NCI-H460 (cell line): ENCODE data around the gene BOD1L2.

RAMPAGE:
- cytosol, long total RNA: no peak
- long total RNA: no peak
- nucleus, long total RNA: no peak
Observed at GRCh38 chr18:55320497-55321540, 267.2 kb downstream of the TCF4 start.

DNA sequence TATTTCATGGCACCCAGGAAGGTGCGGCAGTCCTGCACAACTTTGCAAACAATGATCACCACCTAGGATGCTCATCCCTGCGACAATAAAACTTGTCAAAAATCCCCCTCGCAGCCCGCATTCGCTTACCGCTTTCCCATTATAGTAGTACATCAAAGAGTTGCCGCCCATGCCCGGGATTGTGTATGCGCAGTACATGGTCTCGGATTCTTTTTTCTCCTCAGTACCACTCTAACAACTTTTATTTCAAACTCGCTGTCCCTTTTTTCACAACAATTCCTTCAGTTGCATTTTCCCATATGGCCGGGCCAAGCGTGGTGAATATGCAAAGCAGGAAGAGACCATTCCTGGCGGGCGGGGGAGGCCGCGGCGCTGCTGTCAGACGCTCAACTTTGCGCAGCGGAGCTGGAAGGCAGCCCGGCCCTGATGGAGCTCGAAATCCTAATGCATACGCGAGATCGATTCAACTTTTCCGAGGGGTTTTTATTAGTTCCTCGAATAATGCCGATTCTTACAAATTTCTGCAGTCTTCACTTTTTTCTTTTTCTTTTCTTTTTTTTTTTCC, 266.4 kb downstream of the TCF4 start:
RAMPAGE:
- cytosol, long total RNA: no peak
- long total RNA: no peak
- nucleus, long total RNA: no peak

RAMPAGE:
- cytosol, long total RNA: no peak
- long total RNA: no peak
- nucleus, long total RNA: no peak
Observed at GRCh38 chr18:55323096-55323694, 264.8 kb downstream of the TCF4 start.

DNA sequence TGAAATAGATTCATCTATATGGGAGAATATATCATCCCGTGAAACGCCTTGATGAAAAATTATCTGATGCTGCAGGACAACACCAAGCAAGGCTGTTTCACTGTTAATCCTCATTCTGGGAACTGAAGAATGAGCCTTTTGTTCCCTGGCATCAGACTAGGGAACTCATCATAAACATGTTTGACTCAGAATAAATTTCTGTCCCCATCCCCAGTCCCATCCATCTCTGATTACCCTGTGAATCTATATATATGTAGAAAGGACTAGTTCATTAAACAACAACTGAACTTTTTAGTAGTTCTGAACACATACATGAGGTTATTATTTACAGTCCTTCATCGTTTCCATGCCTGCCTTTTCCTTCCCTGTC, 179.8 kb downstream of the TCF4 start:
RAMPAGE:
- cytosol, long total RNA: no peak
- long total RNA: no peak
- nucleus, long total RNA: no peak

GRCh38 chr18:55420875-55421187, 167.2 kb downstream of the TCF4 start:
RAMPAGE:
- cytosol, long total RNA: no peak
- long total RNA: no peak
- nucleus, long total RNA: no peak

DNA sequence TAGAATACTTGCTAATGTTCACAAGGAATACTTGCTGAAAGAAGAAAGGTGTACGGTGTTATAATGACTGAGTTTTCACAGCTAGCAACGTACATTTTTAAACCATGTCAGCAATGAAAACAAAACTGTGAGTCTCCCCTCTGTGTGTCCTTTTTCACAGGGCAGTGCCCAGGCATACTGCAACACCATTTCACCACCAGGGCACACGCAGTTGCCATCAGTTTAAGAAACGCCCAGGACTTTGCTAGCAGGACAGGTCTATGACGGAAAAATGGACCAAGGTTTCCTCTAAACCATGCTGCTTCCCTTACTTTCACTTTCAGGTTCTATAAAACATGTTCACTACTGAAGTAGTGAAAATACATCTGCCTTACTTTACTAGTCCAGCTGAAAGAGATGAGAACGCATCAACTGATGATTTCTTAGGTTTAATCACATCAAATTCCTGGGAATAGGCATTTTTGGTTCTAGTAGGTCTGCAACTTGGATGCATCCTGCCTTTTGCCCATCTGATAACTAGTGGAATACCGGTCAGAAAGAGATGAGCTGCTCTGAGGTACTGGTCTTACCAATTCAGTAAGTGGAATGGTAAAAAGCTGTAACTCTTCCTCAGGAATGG, 110.5 kb downstream of the TCF4 start:
RAMPAGE:
- cytosol, long total RNA: no peak
- long total RNA: no peak
- nucleus, long total RNA: no peak

RAMPAGE:
- cytosol, long total RNA: no peak
- long total RNA: no peak
- nucleus, long total RNA: no peak
Observed at GRCh38 chr18:55510373-55511323, 77.3 kb downstream of the TCF4 start.

DNA sequence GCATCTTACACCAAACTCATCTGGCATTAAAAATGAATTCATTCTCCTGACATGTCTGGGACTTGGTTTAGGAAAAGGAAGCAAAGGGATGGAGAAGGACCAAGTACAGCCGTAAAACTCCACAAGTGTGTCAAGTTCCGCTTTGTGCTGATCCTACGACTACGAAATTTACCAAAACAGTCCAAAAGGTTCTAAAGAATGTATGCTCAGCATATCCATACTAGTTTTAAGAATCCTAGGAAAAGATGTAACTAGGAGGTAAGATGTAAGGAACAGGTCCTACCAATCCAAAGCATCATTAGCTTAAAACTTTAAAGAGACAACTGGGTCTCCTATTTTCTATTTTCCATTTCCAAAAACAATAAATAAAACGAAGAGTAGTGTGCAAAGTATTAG, 1.7 kb downstream of the TCF4 start:
RAMPAGE:
- cytosol, long total RNA: no peak
- long total RNA: no peak
- nucleus, long total RNA: no peak

RAMPAGE:
- cytosol, long total RNA: no peak
- long total RNA: no peak
- nucleus, long total RNA: no peak
Observed at GRCh38 chr18:56562421-56562772, 76.0 kb downstream of the TXNL1 start.

GRCh38 chr18:56873595-56874291, 222.6 kb downstream of the WDR7 start:
RAMPAGE:
- cytosol, long total RNA: no peak
- long total RNA: no peak
- nucleus, long total RNA: no peak

GRCh38 chr18:57146732-57147378, at the start of gene BOD1L2:
TSS of gene BOD1L2 (plus strand) at chr18:57147087.
RAMPAGE:
- cytosol, long total RNA: no peak
- long total RNA: no peak
- nucleus, long total RNA: no peak

GRCh38 chr18:57436423-57436960, 1.3 kb downstream of the ONECUT2 start:
RAMPAGE:
- cytosol, long total RNA: no peak
- long total RNA: no peak
- nucleus, long total RNA: no peak

DNA sequence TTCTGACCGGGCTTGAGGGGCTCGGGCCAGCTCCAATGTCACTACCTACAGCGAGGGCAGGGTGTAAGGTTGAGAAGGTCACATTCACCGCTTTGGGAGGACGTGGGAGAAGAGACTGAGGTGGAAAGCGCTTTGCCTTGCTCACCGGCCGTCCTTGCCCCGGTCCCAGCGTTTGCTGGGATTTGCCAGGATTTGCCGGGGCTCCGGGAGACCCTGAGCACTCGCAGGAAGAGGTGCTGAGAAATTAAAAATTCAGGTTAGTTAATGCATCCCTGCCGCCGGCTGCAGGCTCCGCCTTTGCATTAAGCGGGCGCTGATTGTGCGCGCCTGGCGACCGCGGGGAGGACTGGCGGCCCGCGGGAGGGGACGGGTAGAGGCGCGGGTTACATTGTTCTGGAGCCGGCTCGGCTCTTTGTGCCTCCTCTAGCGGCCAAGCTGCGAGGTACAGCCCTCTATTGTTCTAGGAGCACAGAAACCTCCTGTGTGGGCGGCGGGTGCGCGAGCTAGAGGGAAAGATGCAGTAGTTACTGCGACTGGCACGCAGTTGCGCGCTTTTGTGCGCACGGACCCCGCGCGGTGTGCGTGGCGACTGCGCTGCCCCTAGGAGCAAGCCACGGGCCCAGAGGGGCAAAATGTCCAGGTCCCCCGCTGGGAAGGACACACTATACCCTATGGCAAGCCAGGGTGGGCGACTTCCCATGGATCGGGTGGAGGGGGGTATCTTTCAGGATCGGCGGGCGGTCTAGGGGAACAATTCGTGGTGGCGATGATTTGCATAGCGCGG, 2.6 kb downstream of the ONECUT2 start:
RAMPAGE:
- cytosol, long total RNA: no peak
- long total RNA: no peak
- nucleus, long total RNA: no peak

DNA sequence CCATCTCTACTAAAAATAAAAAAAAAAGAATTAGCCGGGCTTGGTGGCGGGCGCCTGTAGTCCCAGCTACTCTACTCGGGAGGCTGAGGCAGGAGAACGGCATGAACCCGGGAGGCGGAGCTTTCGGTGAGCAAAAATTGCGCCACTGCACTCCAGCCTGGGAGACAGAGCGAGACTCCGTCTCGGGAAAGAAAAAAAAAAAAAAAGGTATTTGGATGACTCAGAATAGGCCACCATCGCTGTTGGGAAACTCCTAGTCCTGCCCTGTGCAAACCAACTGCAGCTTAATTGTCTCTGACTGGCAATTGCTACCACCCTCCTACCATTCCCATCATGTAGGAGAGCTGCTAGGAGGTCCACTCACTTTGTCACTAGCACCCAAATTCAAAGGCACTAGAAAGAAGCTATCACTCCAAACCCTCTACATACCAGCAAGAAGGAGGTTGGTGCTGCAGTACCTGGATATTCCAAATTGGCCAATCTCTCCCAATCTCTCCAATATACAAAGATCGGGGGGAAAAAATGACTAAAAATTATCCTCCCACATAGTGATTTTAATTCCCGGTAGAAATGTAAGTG, 43.4 kb downstream of the ATP8B1 start:
RAMPAGE:
- cytosol, long total RNA: no peak
- long total RNA: no peak
- nucleus, long total RNA: no peak

DNA sequence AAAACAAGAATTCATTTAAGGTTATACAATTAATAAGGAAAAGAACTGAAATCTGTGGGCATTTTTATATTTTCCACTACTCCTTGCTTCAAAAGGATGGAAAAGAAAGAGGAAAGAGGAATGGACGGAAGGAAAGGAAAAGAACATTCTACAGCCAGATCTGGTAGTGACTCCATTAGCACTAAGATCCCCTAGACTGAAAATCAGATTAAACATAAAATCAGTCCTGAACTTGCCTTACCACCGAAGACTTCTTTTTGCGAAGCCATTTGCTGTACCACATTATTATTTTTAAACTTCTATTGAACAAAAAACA, 2.4 kb downstream of the ATP8B1 start:
RAMPAGE:
- cytosol, long total RNA: no peak
- long total RNA: no peak
- nucleus, long total RNA: no peak

GRCh38 chr18:57802812-57803135, 341 bp downstream of the ATP8B1 start:
RAMPAGE:
- cytosol, long total RNA: no peak
- long total RNA: no peak
- nucleus, long total RNA: no peak

DNA sequence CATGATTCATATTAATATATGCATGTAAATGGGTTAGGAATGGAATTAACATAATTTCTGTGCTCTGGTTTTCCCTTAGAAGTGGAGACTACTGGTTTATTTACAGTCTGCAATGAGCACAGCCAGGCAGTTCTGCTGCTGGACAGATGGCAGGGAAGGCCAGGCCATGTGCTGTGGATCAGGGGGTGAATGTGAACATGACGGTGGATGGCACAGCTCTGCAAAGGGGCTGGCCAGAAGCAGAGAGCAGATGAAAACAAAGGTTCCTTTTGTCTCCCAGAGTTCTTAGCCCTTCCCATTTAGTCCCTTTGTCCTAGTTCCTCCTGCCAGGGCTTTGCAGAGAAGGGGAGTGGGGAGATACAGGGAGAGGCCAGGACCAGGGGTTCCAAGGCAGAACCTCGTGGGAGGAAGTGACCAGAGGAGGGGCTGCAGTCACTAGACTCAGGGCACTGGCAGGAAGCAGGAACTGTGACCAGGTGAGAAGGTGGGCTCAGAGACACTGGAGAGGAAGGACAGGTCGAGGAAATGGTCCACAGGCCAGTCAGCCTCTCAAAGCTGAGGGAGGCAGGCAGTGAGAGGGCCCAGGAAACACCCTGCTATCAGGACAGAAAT, 112.9 kb upstream of the ATP8B1 start:
RAMPAGE:
- cytosol, long total RNA: no peak
- long total RNA: no peak
- nucleus, long total RNA: no peak

DNA sequence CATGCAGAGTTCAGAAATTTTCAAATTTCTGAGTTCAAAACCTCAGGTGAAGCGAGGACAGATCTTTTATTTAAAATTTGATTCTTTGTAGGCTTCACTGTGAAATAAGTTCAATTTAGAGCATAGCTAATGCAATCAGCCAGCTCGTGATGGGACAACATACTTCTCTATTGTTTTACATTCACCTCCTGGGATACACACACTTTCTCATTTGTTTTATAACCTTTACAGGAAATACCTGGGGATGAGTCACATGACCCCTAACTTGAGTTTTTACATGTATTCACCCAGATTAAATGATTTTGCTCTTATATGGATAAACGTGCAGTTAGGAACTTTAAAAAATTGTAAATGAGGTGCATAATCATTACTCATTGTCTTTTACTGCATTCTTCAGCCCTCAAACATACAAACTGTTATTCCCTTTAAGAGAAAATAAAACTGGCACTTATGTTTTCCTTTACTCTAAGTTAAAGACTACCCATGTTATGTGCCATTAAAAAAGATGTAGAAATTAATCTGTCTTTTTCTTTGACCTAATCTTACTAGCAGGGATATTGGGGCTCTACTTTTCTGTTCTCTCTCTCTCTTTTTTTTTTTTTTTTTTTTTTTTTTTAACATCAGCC, 152.2 kb downstream of the NEDD4L start:
RAMPAGE:
- cytosol, long total RNA: no peak
- long total RNA: no peak
- nucleus, long total RNA: no peak

GRCh38 chr18:58213843-58214377, 169.9 kb downstream of the NEDD4L start:
RAMPAGE:
- cytosol, long total RNA: no peak
- long total RNA: no peak
- nucleus, long total RNA: no peak

GRCh38 chr18:58276564-58277747, 232.9 kb downstream of the NEDD4L start:
RAMPAGE:
- cytosol, long total RNA: no peak
- long total RNA: no peak
- nucleus, long total RNA: no peak